ENCODE measurements around the gene RPS28.

- RRBS, result no CpG with 5 or more reads among the region's 31 CpGs
These were observed 2.7 kb upstream of the CTXN1 start for GRCh38 chr19:7928188-7929431.

DNA sequence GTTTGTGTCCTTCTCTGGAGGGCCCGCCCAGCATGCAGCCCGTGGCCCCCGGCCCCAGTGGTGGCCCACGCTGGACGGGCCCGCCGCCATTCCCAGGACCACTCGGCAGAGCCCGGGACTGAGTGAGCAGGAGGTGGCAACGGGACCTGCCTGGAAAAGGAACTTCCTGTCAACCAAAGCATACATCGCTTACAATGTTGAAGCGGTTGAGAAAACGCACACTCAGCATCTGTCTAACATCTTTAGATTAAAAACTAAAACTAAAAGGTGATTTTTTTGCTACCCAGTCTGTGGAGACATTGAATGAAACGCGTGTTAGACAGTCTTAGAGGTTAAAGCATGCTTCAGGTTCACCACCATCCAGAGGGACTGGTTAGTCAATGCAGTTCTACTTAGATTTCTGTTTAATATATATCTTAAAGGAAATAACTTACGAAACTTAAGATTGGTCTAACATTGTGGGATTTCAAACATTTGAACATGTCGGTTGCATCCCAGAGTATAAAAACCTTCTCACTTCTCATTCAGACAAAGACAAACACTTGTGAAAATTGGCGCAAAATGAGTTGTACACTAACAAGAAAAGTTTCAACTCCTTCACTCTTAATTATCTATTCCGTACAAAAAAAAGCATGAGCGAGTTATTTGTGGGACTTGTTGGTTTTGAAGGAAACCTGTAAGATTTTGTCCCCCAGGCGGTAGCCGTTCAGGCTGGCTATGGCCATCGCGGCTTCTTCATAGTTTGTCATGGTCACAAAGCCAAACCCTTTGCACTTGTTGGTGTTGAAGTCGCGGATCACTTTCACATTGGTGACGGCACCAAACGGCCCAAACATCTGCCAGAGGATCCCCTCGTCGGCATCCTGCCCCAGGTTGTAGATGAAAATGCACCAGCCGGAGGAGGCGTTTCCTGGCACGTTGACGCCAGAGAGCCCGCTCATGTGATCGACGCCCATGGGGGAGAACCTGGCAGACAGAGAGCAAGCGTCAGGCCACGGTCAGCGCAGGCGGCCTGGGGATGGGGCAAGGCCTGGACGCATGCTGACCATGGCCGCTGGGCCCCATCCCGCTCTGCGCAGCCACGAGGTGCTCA lies 19.7 kb upstream of the TIMM44 start:
- RRBS, result 94% methylated on average over 7 of the region's 46 CpGs

DNA sequence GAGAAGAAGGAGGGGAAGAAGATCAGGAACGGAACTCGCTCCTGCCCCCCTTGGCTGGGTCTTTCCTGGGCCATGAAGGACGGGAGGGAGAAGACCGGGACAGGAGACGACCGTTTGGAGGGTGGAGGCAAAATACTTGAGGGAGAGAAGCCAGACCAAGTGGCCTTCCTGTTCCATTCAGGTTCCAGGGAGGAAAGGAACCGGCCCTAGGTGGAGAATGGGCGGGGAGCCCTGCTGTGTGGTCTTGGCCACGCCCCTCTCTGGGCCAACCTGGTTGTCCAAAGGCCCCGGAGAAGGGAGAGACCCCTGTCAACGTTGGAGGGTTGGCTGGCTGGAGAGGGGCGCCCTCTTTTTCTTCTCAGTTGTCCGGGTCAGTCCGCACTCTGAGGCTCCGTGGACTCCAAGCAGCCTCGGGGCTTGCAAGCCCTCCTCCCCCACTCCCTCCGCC lies 891 bp downstream of the FBN3 start:
- RRBS, result 9% methylated on average over 9 of the region's 17 CpGs

- RRBS, result 34% methylated on average over 1 of the region's 16 CpGs
These were observed 11.8 kb upstream of the FBN3 start for GRCh38 chr19:8161080-8161706.

DNA sequence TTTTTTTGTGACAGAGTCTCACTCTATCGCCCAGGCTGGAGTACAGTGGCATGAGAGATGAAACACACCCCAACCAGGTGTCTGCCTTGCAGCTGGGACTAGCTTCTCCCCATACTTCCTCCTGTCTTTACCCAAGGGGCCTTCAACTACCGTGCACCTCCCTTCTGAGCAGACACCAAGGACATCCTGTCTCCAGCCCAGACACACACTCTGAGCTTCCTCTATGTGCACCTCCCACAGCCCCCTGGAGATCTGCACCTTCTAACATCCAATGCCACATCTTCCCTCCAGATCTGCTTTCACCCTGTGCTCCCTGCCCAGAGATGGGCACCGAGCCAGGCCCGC lies 14.0 kb upstream of the CERS4 start:
- RRBS, result no CpG with 5 or more reads among the region's 4 CpGs

DNA sequence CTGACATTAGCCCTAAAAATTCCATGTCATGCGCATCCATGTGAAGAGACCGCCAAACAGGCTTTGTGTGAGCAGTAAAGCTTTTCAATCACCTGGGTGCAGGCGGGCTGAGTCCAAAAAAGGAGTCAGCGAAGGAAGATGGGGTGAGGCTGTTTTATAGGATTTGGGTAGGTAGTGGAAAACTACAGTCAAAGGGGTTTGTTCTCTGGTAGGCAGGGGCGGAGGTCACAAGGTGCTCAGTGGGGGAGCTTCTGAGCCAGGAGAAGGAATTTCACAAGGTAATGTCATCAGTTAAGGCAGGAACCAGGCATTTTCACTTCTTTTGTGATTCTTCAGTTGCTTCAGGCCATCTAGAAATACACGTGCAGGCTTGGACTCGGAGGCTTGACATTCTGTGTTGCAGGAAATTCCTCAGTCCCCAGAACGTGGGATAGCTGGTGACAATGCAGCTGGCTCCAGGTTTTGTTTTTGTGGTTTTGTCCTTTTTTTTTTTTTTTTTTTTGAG lies 5.5 kb upstream of the CERS4 start:
- RRBS, result no CpG with 5 or more reads among the region's 8 CpGs

- RRBS, result no CpG with 5 or more reads among the region's 12 CpGs
These were observed 5.2 kb downstream of the CERS4 start for GRCh38 chr19:8213987-8215085.

- RRBS, result no CpG with 5 or more reads among the region's 19 CpGs
These were observed 41.6 kb downstream of the CERS4 start for GRCh38 chr19:8250646-8251372.

DNA sequence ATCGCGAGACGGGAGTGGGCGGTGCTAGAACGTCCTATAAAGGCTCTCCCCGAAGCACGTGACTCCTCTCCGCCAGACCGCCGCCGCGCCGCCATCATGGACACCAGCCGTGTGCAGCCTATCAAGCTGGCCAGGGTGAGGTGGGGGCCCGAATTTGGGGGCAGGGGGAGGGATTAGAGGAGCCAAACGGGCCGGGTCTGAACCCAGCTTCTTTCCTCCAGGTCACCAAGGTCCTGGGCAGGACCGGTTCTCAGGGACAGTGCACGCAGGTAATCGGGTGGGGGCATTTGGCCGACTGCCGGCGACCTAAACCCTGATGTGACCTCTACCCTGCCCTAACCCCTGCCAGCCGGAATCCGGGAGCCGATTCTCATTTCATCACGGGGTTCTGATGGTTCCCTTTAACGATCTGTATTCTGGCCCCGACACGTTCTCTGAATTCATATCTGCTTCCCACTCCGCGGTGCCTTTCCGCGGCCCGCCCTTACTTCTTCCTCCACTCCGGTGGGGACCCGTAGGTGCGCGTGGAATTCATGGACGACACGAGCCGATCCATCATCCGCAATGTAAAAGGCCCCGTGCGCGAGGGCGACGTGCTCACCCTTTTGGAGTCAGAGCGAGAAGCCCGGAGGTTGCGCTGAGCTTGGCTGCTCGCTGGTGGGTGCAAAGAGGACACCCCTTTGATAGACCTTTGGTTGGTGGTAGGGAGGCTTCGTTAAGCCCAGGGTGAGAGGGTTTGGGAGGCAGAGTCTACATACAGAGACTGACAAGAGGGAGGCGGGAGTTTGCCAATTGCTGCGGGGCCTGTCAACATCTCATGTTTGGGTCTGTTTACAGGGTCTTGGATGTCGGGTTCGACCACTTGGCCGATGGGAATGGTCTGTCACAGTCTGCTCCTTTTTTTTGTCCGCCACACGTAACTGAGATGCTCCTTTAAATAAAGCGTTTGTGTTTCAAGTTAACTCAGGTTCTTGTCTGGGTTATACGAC lies at the start of gene RPS28:
TSS of gene RPS28 (plus strand) at position 62 of the 989 bp plus-strand sequence.
- RRBS, result 5% methylated on average over 9 of the region's 62 CpGs

DNA sequence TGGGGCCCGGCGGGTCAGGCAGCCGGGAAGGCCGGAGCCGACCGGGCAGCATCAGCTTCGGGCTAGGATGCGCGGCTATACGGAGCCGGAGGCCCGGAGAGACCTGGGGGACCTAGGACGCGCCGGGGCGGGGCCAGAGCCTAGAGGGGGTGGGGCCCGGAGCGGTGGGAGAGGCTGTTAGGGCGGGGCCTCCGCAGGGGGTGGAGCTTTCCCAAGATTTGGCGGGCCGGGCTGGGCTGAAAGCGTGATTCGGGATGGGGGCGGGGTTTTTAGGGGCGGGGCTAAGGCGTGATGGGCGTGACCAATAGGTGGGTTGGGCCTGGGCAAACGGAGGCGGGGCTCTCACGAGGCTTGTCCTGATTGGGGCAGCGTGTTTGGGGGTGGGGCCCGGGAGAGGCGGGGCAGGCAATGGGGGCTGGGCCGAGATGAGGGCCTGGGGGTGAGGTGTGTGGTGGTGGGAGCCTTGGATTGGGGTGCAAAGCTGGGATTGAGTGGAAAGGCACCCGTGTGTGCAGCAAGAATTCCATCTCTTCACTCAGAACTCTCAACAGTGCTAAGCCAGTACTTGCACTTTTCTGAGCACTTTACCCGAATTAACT lies 502 bp downstream of the RAB11B start:
- RRBS, result 2% methylated on average over 11 of the region's 37 CpGs

GRCh38 chr19:8445352-8445939 lies 671 bp downstream of the HNRNPM start:
- RRBS, result 1% methylated on average over 23 of the region's 59 CpGs

GRCh38 chr19:8468508-8469404 lies 24.0 kb downstream of the HNRNPM start:
- RRBS, result no CpG with 5 or more reads among the region's 11 CpGs

GRCh38 chr19:8505690-8506753 lies 3.6 kb upstream of the PRAM1 start:
- RRBS, result 2% methylated on average over 41 of the region's 68 CpGs

- RRBS, result no CpG with 5 or more reads among the region's 15 CpGs
These were observed 9.8 kb downstream of the ADAMTS10 start for GRCh38 chr19:8600791-8601131.

GRCh38 chr19:8686481-8686864 lies 12.1 kb downstream of the ACTL9 start:
- RRBS, result no CpG with 5 or more reads among the region's 3 CpGs

GRCh38 chr19:9430421-9430997 lies 4.9 kb downstream of the ZNF266 start:
- RRBS, result no CpG with 5 or more reads among the region's 5 CpGs

DNA sequence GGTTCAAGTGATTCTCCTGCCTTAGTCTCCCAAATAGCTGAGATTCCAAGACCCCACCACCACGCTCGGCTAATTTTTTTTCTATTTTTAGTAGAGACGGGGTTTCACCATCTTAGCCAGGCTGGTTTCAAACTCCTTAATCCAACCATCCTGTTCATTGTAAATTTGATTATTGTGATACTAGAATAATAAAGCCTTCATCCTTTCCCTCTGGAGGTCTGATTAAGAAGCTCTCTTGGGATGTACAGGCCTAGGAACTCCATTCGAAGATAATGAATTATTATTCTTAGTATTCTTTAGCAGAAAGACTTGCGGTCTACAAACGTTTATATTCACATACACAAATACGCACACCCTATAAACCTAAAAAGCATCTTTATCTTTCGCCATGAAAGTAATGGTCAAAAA lies 696 bp downstream of the ZNF426 start:
- RRBS, result no CpG with 5 or more reads among the region's 8 CpGs

- RRBS, result no CpG with 5 or more reads among the region's 1 CpG
These were observed 17.4 kb downstream of the ZNF121 start for GRCh38 chr19:9566693-9567432.

GRCh38 chr19:9660464-9661476 lies 14.1 kb downstream of the ZNF562 start:
- RRBS, result no CpG with 5 or more reads among the region's 9 CpGs

GRCh38 chr19:9767608-9768061 lies 903 bp downstream of the ZNF846 start:
- RRBS, result no CpG with 5 or more reads among the region's 18 CpGs